Umbilical cord (tissue), 2 donors: ENCODE measurements around a stretch of chr13.

GRCh38 chr13:27970962-27971238 is 1.8 kb upstream of the CDX2 start:
- RAMPAGE, long total RNA = no peak

- RAMPAGE, long total RNA = no peak
Measured at GRCh38 chr13:28138679-28139527, 558 bp downstream of the PAN3 start.

DNA sequence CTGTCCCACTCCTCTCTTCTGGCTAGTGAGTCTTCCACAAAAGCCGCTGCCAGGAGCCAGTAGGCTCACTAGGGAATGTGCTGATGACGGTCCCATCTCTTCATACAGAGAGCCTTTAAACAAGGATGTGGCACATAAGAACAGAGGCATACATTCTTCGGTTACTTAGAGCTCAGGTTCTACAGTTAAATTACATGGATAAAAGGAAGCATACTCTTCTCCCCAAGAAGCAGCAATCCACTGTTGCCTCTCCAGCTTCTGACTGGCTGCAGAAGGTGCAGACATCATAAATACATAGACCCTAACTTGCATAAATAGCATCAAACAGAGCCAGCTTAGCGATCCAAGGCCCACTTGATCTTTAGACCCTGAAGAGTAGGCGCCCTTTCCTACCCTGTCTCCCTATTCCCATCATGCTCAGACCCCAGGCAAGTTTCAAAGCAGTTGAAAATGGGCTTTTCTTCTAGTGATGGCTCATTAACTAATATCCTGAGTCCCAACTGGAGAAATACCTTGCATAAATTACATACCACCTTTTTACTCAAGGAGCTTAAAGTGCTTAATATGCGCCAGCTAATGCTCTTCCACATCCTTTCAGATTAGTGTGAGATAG is 163.1 kb downstream of the PAN3 start:
- RAMPAGE, long total RNA = no peak

DNA sequence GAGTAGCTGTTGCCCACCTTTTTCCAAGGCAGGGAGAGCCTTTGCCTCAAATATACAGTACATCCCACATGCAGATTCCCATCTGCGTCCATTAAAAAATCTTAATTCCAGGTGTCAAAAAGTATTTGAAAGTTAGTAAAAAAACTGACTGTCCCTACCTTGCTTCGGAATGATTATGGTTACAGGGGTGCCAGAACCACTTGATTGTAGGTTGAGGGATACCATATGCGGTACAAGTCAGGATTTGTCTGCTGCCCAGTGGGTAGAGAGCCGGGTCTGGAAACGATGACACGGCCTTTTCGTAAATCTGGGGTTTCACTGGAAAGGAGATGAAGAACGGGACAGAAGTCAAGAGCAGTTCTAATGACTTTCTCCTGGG is 67.9 kb downstream of the FLT1 start:
- RAMPAGE, long total RNA = no peak

GRCh38 chr13:28430992-28431466 is 63.9 kb downstream of the FLT1 start:
- RAMPAGE, long total RNA = no peak

GRCh38 chr13:28492510-28493087 is 2.3 kb downstream of the FLT1 start:
- RAMPAGE, long total RNA = no peak

GRCh38 chr13:28496182-28496694 is 1.3 kb upstream of the FLT1 start:
- RAMPAGE, long total RNA = no peak

DNA sequence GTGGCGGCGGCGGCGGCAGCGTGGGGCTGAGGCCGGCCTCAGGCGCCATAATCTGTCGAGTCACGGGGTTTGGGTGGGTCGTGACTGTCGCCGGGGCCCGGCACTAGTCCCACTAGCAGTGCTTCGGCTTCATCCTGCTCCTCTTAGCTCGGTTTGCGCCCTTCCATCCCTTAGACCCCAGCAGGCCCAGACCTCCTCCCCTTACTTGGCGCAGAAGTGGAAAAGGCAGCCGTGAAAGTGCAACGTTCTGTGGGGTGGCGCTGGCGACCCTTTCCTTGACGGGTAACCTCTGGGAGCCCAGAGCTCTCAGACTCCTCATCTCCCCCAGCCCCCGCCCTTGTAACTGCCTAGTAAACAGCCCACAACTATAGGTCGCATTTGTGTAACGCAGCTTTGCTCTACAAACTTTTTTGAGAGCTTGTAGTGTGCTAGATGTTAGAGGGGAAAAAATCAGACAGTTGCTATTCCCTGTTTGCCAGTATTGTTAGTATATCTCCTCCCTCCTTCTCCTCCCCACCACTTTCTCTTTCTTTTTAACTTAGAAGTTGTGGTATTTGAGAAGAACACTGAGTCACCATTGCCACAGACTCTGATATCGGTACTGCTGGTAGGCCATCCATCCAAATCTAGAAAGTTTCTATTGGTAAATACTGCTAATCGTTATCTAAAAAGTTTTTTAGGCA is 488 bp downstream of the POMP start:
- RAMPAGE, long total RNA = no peak

- RAMPAGE, long total RNA = no peak
Measured at GRCh38 chr13:29140257-29140848, 320.2 kb downstream of the MTUS2 start.

DNA sequence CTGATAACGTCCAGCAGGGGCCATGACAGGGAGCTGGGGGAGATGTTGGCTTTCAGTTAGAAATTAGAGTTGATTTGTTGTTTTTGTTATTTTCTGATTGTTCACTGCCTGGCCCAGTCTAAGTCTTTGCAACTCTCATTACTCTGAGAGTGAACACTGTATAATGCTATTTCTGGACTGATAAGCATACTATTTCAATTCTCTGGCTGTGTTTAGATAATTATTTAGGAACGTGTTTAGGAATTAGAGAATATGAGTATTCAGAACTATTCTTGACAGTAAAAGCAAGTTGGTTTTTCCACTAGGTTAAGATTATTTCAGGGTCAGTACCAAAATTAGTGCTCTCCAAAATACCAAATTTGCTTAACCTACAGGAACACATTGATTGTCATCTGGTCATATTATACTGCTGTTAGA is 158.4 kb downstream of the SLC7A1 start:
- RAMPAGE, long total RNA = no peak

DNA sequence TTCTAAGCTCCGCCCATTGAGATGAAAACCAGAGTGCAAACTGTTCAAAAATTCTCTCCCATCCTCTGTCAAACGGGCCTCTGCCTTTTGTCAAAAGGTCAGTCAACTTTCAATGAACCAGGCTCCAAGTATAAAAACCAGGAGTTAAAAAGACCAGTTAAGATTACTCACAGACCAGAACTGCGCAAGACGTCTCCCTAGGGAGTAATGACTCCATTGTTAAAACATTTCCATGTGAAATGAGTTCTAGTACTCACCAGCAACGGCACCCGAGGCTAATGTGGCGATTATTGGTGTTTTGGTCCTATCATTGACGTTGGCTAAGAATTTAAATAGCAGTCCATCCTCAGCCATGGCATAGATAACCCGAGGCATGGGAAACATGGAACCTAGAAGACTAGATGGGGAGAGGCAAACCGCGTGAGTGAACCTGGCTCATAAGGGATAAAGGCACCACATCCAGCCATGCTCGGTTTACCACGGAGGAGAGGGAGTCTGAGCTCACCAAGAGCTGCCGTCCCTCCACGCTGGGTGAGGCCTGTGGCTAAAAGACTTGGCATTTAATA is 73.3 kb downstream of the SLC7A1 start:
- RAMPAGE, long total RNA = no peak

- RAMPAGE, long total RNA = no peak
Measured at GRCh38 chr13:29589767-29590269, 5.7 kb downstream of the SLC7A1 start.

GRCh38 chr13:29833480-29833822 is 17.0 kb downstream of the UBL3 start:
- RAMPAGE, long total RNA = no peak

- RAMPAGE, long total RNA = no peak
Measured at GRCh38 chr13:29850724-29850781, 136 bp upstream of the UBL3 start.

DNA sequence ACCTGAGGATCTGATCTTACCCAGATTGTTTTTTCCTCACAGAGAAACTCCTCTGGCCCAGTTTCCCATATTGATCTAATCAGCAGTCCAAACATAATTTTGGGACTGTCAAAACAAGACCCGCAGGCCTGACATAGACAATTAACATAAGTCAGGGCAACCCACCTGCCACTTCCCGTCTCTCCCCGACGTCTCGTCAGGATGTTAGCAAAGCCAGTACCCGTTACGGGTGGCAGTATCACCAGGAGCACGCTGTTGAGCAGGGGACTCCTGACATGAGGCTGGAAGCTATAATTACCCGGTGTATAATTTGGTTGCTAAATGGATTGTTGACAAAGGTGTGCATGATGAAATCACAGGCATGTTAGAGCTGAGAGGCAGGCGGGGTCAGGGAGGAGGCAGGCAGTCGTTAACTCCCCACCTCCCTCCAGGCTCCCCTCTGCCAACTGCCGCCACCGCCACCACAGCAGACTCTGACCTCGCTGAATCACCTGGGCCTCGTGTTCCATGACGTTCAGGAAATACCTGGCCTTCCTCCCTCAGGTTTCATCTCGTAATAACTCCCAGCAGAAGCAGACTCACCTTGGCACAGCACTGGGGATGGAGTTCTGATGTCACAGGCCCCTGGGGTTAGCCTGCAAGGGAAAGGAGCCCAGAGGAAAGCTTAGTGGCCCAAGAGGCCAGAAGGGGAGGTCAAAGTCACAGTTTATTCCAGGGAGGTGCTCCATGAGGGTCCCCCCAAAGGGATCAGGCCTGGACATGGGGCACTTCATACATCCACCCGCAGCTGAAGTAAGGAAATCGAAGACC is 198.5 kb downstream of the KATNAL1 start:
- RAMPAGE, long total RNA = no peak

GRCh38 chr13:30133374-30133835 is 173.9 kb downstream of the KATNAL1 start:
- RAMPAGE, long total RNA = no peak

DNA sequence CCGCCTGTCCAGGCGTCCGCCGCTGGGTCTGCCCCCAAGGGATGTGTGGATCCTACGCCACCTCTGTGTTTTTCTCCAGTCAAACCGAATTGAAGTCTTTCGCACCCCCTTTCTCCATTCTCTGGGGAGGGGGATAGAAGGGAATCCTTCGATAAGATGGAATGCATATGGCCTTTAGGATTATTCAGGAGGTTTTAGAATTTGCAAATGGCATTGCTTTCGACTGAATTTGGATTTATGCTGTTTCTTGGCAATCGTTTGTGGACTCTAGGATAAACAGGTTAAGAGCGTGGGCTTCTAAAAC is 382 bp upstream of the KATNAL1 start:
- RAMPAGE, long total RNA = no peak

DNA sequence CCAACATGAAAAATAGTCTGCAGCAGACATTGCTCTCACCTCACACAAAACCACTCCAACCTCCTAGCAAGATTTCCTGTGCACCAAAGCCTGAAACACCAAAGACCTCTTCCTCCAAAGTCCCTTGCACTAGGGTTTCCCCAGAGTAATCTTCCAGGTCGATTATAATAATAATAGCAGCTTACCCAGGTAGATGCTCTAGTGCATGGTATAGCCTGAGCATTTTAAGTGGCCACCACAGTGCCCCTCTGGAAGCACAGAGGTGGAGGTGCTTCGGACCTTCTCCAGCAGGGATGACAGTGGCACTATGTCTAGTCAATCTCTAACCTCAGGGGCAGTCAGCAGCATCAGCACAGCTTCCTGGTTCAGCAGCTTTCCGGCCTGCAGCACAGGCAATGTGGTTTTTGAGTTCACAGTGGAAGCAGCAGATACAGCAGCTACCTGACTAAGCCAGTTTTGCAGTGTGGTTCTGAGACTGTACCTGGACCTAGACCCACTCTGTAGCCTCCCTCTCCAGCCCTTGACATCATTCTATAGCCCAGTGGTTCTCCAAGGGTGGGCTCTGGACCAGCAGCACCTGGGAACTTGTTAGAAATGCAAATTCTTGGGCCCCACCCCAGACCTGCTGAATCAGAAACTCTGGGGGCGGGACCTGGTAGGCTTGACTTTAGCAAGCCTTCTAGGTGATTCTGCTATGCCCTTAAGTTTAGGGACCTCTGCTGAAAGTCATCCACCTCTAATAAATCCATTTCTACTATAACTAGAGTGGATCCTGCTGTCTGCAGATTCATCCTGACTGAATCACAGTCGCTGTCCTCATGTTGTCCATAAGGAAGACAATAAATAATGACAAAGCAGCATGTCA is 45.4 kb upstream of the UBE2L5 start:
- RAMPAGE, long total RNA = no peak

- RAMPAGE, long total RNA = no peak
Measured at GRCh38 chr13:30405362-30405847, 16.9 kb upstream of the UBE2L5 start.

- RAMPAGE, long total RNA = no peak
Measured at GRCh38 chr13:30465287-30465590, 497 bp downstream of the HMGB1 start.